ENCODE results near the gene PLAGL1.

DNA sequence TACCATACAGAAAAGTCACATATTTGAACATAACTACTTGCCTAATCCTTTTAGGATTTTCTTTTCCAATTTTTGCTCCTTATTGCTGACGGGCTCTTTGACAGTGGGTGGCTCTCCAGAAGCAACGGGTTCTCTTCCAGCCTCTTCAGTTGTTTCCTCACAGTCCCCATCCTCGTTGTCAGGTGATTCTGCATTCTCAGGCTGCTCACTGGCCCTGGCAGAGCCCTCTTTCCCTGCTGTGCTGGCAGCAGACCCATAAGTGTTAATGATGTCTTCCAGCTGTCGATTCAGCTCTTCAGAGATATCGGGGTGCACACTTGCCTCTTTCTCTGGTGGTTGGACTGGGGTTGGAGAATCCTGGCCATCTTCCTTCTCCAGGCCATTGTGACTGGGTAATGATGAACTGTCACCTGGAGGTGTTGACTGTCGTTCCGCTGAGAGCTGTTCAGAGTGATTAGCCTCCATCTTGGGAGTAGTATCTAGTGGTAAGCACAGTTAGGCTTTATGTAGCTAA lies 3.3 kb downstream of the TXLNB start:
- RRBS: no CpG with 5 or more reads among the region's 7 CpGs

- RRBS: 17% methylated on average over 1 of the region's 13 CpGs
Observed at GRCh38 chr6:139338715-139339347, 35.6 kb downstream of the CITED2 start.

DNA sequence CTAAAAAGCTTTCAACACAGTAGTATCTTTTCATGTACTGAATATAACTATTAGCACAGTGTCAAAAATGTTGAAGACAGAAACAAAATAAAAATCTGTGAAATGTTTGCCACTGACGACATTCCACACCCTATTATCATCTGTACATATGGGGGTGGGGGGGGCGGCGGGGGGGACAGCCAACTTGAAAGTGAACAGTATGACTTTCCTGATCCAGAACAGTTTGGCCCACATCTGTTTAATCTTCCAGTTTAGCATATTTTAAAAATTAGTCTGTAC lies 2.2 kb downstream of the CITED2 start:
- RRBS: no CpG with 5 or more reads among the region's 3 CpGs

DNA sequence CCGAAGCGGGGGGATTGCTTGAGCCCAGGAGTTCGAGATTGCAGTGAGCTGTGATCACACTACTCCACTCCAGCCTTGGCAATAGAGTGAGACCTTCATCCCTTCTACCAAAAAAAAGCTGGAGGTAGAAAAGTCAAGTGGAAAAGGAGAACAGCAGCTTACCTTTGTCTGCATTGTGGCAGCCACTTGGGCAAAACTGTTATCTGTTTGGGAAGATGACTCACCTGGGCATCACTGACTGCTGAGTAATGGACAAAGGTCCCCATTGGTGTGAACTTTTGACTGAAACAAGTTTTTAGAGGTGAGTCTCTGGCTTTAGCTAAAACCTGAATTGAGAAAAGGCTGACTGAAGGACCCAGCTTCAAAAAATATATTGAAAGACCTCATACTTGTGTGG lies 4.3 kb upstream of the CITED2 start:
- RRBS: no CpG with 5 or more reads among the region's 3 CpGs

DNA sequence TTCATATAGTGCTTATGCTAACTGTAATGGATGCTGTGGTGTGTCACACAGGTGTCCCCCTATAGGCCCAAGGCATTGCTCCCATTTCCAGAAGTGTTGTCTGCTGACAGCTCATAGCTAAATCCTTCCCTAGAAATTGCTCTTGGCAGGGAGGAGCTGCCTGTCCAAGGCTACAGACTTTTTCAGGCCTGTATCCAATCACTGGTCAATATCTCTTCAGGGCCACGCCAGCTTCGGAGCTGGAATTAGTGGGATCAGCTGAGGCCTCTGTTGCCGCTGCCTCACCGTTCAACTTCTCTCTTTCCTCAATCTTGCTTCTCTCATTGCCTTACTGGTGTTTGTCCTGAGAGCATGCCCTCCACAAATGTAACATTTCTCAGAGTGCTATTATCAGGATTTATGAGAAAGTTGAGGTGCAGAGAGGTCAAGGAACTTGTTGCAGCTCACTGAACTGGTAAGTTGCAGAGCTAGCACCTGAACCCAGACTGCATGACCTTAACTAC lies 111.8 kb upstream of the CITED2 start:
- RRBS: no CpG with 5 or more reads among the region's 4 CpGs

- RRBS: no CpG with 5 or more reads among the region's 4 CpGs
Observed at GRCh38 chr6:139533496-139533978, 159.1 kb upstream of the CITED2 start.

- RRBS: no CpG with 5 or more reads among the region's 2 CpGs
Observed at GRCh38 chr6:139764444-139765119, 390.1 kb upstream of the CITED2 start.

GRCh38 chr6:140049960-140050888 lies 675.8 kb upstream of the CITED2 start:
- RRBS: no CpG with 5 or more reads among the region's 14 CpGs

GRCh38 chr6:141562839-141563230 lies 569.9 kb upstream of the GJE1 start:
- RRBS: no CpG with 5 or more reads among the region's 4 CpGs

DNA sequence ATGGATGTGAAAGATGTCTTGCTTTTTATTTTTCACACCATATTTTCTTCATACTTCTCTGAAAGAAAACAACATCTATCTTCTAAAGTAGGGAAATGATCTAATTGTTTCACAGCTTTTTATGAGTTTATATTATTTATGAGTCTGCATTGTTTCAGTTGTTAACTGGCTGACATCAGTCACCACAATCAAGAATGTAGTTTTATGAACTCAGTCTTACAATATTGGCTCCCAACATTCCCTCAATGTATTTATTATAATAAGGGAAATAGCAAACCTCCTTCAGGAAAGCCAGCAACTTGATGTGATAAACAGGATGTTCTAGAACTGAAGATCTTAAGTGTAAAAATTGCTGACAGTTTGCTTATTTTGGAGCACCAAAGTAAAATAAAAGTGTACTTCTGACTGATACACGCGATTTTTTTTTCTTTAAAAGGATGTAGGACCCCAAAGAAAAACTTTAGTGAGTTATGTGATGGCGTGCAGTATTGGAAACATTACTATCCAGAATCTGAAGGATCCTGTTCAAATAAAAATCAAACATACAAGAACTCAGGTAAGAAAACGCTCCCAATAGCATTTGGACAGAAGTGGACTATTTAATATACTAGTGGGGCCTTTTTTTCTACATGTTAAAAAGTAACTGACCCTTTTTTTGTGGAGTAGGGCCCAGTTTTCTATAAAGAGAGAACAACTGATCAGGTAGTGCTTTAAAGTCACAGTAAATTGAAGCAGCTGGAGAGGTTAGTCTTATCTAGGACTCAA lies 106.1 kb downstream of the ADGRG6 start:
- RRBS: no CpG with 5 or more reads among the region's 4 CpGs

DNA sequence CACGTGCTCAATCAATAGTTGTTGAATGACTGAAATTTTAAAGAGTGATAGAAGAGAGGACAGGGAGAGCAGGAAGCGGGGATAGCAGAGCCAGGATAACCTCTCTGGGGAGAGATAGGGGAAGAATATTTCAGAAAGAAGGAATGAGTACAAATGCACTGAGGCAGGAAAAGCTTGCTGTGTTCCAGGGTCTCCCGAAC lies 263.8 kb downstream of the HIVEP2 start:
- RRBS: no CpG with 5 or more reads among the region's 3 CpGs

DNA sequence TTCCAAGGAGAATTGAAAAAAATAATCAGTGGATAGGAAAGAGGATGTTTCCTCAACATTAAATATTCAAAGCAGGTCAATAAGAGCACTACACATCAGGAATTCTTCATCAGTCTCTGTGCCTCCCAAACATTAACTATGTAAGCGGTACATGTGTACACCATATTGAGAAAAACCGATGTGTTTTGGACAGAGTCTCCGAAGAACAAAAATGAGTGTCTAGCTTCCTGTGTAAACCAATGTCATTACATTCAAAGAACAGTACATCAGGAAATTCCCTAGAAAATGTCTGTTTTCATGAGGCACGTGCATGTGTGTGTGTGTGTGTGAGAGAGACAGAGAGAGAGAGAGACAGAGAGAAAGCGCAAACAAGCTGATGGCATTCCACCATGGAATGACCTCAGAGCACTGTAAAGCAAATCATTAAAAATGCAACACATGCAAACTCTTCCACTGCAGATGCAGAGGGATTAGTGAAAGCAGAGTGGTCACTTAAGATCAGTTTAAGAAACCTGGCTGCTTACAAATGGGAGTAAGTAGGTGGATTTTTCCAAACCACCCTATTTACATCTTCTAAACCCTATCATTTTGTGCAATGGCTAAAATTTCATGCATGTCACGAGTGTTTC lies 134.0 kb downstream of the HIVEP2 start:
- RRBS: no CpG with 5 or more reads among the region's 6 CpGs

- RRBS: no CpG with 5 or more reads among the region's 3 CpGs
Observed at GRCh38 chr6:142872442-142872951, 72.5 kb downstream of the HIVEP2 start.

GRCh38 chr6:142927327-142927607 lies 17.7 kb downstream of the HIVEP2 start:
- RRBS: no CpG with 5 or more reads among the region's 4 CpGs

DNA sequence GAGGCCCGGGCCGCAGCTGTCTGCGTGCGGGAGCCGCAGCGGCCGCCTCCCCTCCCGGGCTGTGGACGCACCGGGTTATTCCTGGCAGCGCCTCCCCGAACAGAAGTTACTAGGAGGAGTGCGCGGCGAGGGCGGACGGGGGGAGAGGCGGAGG lies 1.1 kb upstream of the HIVEP2 start:
- RRBS: 2% methylated on average over 11 of the region's 18 CpGs

DNA sequence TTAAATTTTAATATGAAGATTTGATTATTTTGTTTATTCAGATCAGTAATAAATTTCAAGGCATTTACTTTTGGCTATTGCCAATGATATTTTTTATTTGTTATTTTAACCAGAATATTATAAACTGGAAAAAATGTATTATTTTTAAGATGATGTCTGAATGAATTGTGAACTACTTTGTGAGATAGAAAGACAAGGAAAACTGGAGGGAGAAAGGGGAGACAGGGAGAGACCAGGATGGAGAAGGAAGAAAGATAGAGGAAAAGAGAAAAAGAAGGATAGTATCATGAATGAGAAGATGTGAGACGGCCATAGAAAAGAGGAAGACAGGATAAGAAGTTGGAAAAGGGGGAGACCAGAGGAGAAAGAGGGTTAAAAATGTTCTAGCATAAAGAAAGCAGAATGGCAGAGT lies 120.8 kb downstream of the AIG1 start:
- RRBS: no CpG with 5 or more reads among the region's 1 CpG

DNA sequence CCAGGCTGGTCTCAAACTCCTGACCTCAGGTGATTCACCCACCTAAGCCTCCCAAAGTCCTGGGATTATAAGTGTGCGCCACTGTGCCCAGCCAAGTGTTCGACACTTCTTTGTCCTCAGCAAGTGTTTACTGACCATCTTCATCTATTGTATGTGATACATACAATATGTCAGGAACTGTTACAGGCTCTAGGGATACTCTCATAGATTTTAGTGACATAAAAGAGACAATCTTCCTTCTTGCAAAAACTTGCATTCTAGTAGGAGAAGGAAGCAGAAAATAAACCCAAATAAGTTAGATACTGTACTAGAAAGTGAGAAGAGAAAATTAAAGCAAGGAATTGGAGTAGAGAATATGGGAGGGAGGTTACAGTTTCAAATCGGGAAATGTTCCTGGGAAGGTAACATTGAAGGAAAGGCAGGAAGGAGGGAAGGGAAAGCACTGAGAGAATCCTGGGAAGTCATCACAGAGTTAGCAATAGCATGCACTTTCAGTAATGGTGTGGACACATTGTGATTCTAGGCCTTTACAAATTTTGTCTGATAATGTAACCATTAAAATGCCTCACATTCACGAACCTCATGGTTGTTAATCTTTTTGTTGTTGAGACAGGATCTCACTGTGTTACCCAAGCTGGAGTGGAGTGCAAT lies 42.4 kb downstream of the PHACTR2 start:
- RRBS: no CpG with 5 or more reads among the region's 4 CpGs

GRCh38 chr6:143856956-143858115 lies 6.9 kb upstream of the ZC2HC1B start:
- RRBS: no CpG with 5 or more reads among the region's 13 CpGs

- RRBS: no CpG with 5 or more reads among the region's 8 CpGs
Observed at GRCh38 chr6:143962863-143964010, 44.8 kb downstream of the PLAGL1 start.

- RRBS: 25% methylated on average over 57 of the region's 124 CpGs
Observed at GRCh38 chr6:144007743-144008880, at the start of gene PLAGL1. Gene PLAGL1 (minus strand): TSS chr6:144008259.